Cardiac muscle cell (in vitro differentiated cells and primary cell): ENCODE measurements around the gene GOLGA3.

DNA sequence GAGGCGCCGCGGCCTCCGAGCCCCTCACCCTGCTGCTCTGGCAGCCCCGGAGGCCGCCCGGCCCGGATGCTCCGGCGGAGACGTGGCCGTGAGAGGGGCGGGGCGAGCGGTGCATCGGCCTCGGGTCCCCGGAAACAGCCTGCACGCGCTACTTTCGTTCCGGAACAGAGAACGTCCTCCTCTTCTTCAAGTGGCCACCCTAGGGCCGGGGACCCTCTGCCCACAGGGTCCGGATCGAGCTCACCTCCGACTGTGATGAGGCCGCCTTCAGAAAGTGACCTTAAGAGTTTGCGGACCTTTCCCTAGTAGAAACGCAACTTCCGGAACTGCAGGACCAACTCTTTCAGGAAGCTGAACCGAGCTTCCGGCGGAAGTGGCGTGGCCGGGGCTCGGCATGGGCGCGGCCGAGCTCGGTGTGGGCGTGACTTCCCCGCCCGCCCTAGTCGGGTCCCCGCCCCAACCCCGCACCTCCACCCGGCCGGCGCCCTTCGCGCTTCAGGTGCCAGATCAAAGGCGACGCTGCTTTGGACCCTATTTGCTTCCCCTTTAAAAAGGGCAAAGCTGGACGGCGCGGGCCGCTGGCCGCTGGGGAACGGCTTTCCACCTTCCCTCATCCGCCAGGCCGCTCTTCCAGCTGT lies at the start of gene GOLGA3:
Gene GOLGA3, minus strand, starts transcription at position 95 of the 638 bp plus-strand sequence.
- RAMPAGE, long total RNA, result no peak
- RRBS, result 2% methylated on average over 32 of the region's 62 CpGs

- RAMPAGE, long total RNA, result no peak
- RRBS, result 5% methylated on average over 10 of the region's 30 CpGs
Observed at GRCh38 chr12:132904681-132905066, 17.3 kb upstream of the CHFR start.

DNA sequence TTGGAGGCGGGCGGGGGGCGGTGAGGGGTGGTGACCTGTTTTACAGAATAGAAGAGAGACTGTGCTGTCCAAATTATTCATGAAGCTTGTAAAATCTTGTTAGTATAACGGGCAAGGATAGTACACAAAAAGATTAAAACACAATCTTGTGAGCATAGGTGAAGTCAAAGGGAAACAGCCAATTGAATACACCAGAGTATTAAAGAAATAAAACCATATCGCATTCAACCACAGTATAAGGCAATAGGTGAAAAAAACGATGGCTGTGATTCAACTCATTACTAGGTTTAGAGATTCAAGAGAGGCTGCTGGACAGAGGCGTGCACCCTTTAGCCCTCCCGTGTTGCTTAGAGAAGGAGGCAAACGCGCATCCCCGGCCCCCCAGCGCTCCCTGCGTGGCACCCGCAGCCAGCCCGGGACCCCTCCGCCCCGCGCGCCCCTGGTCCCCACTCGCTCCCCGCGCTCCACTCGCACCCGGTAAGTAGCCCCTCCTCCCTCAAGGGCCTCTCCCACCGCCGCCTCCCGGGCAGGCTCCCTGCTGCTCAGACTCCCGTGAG lies 417 bp downstream of the ZNF891 start:
- RAMPAGE, long total RNA, result no peak
- RRBS, result 3% methylated on average over 18 of the region's 28 CpGs